Jejunum (tissue), 1 donor: ENCODE measurements around the genes ORC2 and C2CD6.

DNA sequence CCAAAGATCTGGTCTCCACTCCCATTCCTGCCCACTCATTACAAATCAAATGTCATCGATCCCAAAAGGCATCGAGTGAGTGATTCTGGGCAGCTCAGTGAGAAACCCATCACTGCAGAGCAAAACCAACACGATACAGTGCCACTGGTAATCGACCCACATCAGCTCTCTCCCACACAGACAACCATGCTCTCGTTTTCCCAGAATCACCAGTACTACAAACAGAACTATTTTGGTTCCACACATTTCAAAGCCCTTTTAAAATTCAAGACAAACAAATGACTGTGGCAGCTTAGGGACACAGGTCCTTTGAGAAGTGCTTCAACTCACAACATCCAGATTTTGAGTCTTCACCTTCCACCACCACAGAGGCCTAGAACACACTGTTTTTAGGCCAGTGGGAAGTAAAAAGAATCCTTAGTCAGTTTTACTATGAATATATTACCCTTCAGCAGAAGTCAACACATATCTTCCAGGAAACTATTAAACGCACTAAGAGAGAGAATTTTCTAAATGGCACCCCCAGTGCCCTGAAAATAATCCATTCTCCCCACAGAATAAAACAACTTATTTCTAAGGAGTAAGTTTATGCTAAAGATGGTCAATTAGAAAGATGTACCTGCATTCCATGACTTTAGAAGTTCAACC lies 38.8 kb downstream of the SATB2 start:
- PRO-cap: no peak

DNA sequence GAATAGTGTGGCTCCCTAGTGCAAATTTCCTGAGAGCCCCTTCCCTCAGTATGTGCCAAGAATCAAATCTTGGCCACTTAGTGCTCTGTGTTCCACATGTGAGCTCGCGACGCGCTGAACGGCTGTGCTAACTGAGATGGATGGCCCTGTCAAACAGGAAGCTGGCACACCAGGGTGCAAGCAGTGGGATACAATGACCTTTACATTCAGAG lies 26.2 kb downstream of the SATB2 start:
- PRO-cap: no peak

DNA sequence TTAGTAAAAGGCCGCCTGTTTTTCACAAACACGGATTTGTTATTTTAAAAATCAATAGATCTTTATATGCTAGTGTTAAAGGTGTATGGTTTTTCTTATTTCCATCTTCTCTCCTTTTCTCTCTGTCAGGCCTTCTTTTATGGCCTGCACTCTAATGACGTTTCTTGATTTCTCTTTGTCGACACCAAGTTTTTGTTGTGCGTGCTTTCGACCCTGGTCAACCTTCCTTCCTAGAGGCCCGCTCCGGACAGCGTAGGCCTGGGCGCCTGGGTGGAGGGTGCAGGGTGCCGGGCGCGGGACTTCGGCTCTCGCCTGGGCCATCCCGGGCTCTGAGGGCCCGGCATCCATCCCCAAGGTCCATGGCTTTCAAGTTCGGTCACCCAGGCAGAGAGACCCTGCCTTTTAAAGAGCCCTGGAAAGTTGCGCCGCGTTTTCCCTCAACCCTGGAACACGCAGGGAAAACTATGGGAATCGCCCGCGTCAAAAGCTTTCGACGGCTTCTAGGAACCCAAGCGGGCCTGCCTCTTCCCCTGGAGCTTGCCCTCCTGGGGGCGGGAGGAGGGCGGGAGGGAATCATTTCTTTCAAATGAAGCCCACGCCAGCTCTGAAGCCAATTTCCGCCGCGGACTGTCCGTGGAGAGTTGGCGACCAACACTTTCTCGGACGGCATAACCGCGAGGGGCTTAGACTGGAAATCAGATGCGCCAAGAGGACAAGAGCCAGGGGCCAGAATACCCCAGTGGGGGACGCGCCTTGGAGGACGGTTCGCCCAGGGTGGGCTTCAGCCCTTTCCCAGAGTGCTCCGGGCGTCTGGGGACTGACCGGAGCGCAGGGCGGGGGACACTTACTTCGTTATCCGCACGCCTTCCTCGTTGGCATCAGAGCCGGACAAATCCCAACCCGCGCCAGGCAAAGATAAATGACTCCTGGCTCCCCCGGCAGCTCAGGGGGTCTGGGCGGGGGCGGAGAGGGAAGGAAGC lies 4.3 kb upstream of the SATB2 start:
- PRO-cap: no peak

DNA sequence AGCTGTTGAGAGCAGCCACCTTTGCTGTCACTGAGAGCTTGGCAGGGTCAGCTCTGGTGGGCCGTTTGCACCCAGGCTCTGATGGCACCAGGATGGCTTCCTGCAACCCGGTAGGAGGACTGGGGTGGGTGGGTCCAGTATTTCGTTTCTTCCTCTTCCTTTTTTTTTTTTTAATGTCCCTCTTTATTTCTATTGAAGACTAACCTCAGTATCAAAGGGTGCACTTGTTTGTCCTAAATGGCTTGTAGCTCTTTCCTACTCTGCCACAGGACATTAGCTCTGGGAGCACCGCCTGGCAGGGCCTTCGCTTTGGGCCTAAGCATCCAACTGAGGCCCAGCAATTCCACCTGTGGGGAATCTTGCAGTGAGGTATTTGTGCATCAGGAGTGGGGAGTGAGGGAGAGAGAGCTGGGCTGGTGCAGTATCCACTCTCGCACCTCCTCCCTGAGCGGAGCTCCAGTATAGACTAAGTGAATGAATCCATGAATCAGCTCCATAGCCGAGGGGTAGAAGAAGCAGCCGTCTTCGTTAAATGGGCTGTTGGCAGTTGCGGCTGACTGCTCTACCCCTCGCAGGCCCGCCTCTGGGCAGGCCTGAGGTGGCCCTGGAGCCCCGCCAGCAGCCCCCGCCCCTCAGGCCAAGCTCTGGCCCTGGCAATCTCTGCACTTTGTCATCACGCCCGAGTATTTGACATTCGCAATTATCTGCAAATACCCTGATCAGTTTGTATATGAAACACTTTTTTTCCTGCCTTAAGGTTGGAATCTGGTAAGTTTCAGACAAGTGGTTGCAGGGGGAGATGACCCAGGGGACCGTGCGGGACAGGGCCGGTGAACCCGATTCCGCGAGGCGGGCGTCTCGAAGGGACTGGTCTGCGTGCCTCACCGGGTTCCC lies 10.7 kb upstream of the SATB2 start:
- PRO-cap: no peak

DNA sequence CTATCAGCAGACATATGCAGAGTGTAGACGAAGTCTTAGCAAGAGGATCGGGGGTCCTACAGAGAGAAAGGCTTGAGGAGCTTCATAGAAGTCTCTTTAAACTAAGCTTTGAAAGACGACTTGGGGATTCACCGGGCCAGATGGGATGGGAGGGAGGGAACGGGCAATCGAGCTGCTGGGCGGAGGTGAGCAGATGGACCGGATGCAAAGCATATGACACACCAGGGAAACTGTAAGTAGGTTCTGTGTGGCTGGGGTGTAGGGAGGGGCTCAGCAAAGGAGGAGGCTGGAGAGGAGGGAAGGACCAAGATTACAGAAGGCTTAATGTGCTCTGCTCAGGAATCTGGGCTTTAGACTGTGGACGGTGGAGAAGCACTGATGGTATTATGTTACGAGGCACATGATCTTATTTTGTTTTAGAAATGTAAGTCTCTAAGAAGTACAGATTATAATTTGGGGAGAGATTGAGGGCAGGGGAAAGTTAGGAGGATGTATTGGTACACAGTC lies 131.5 kb downstream of the MAIP1 start:
- PRO-cap: no peak

GRCh38 chr2:200163428-200163773 lies 143.1 kb upstream of the SPATS2L start:
- PRO-cap: no peak

- PRO-cap: no peak
Observed at GRCh38 chr2:200174219-200175420, 131.9 kb upstream of the SPATS2L start.

- PRO-cap: no peak
Observed at GRCh38 chr2:200309231-200310120, 3.0 kb downstream of the SPATS2L start.

- PRO-cap: no peak
Observed at GRCh38 chr2:200363737-200364279, 57.3 kb downstream of the SPATS2L start.

DNA sequence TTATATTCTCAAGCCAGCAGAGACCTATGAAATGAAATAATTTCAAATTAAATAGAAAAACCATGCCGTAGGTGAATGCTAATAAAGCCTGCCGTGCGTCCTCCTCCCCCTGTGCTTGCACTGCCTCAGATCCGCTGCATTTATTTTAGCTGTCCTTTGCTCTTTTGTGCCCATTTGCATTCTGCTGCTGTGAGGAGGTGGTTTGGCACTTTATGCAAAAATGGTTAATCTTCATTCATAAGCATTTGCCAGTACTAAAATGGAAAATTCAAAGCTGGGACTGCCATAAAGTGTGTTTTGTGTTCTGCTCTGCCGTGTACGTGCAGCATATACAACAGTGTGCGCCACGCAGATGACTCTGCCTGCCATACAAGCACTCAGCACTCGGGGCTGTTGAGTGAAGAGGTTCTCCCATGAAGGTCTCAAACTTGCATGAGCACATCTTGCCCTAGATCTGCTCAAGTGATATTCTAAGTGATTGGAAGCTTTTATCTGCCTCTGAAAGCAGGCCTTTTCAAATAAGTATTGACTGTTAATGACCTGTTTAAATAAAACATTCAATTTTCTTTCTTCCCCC lies 73.6 kb downstream of the SPATS2L start:
- PRO-cap: no peak

DNA sequence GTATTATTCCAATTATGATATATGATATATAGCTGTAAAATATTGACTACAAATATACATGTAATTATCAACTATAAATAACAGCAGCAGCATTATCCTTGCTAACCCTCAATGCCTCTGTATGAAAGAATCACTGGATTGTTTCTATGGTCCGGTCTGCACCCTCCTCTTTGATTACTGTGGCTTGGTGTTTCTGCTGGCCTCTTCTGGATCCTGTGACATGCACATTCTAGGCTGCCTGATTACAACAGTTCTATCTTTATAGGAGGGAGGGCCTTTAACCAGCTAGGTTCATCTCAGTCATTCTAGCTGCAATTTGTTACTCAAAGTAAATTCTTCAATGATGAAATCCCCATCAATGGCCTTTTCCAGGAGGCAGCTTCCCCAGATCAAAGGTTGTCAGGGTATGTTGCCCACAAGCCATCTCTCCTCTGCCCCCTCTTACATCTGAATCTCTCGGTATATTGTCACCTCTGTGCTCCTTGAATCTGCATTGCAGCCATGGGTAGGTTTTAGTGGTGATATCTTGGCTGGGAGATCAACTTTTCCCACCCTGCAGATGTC lies 106.4 kb upstream of the BZW1 start:
- PRO-cap: no peak

DNA sequence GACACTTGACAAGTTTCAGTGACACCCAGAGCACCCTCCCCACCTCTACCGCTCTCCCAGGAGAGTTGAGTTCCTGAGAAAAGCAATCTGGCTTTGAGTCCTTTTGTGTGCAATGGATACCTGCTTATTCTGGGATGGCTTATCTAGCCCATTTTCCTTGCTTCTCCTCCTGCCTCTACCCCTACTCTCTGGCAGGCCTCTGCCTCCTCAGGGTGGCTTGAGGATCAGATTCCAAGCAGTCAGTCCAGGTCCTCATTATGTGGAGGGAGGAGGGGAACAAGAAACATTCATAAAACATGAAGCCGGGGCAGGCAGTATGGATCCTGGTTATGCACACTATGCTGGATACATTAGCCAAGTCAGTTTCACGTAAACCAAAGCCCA lies 64.2 kb upstream of the BZW1 start:
- PRO-cap: no peak

GRCh38 chr2:200815295-200815697 lies 3.6 kb downstream of the BZW1 start:
- PRO-cap: no peak

- PRO-cap: no peak
Observed at GRCh38 chr2:200861993-200862413, 2.5 kb downstream of the CLK1 start.

GRCh38 chr2:200962848-200963768 lies at the start of gene ORC2:
Gene ORC2, minus strand, starts transcription at chr2:200963660.
- PRO-cap: bidirectional peak, plus-strand start at chr2:200963860, minus-strand start at chr2:200963660

- PRO-cap: no peak
Observed at GRCh38 chr2:201062826-201063086, 8.7 kb downstream of the HYCC2 start.

- PRO-cap: unidirectional peak, minus-strand start at chr2:201152769
Observed at GRCh38 chr2:201152373-201153064, 30.4 kb upstream of the CASP10 start.

- PRO-cap: no peak
Observed at GRCh38 chr2:201168200-201169017, 14.5 kb upstream of the CASP10 start.

DNA sequence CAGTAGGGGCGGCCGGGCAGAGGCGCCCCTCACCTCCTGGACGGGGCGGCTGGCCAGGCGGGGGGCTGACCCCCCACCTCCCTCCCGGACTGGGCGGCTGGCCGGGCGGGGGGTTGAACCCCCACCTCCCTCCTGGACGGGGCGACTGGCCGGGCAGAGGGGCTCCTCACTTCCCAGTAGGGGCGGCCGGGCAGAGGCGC lies 22.7 kb downstream of the CASP8 start:
- PRO-cap: no peak

DNA sequence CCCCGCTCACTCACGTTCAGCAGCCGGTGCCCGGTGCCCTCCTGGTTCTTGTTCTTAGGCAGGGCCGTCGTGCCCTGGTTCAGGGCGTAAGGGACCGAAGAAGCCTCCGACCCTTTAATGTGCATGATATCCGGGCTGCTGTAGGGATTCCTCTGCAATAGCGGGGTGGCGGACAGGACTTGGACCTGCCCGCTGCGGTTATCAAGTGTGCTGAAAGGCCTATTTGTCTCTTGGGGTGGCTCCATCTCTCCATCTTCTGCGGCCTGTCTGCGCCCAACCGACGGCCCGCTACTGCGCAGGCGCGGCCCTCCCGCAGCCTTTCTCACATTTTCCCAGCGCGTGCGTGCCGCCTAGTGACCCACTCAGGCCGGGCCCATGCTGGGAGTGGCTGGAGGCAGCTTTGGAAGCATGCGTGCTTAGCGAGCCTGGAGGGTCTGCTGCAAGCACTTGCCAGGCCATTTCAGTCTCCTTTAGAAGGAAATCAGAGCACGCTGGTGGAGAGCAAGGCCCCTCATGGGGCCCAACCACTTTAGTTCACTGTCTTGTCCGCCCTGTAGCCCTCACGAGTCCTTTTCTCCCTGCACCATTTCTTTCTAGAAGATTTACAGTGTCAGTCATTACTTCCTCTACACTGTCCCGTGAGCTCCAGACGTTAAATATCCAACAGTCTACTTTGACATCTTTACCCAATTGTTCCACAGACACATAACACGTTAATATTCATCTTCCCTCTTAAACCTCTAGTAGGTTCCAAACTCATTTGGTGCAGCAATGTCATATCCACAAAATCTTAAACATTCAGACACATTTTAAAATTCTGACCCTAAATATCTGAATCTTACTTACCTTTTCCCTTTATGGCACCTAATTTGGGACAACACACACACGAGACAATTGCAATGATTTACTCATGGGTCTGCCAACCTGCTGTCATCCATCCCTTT lies at the start of gene C2CD6:
C2CD6 (minus strand) TSS at position 293 of the 944 bp plus-strand sequence.
- PRO-cap: no peak